SK-N-MC (cell line): ENCODE data around the gene AJAP1.

GRCh38 chr1:4127286-4127631 is 227.2 kb upstream of the C1orf174 start:
- RRBS = no CpG with 5 or more reads among the region's 12 CpGs

DNA sequence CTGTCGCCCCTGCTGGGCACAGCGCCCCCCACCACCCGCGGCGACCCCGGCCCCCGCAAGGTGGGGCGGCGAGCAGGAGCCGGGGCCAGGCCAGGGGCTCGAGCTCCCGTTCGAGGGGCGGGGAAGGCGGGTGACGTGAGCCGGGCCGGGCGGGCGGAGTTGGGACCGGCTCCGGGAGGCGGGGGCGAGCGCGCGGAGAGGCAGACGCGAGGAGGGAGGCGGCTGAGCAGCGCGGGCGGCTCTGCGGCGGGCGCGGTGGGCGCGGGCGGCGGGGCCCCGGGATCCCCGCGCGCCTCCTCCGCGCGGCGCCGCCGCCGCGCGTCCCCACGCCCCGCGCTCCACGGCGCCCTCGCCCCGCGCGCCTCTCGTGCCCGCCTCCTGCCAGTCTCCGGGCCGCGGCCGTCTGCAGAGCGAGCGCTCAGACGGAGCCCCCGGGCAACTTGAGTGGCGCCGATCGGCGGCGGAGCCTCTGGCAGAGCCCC is at the start of gene AJAP1:
TSS of gene AJAP1 (plus strand) at position 203 of the 482 bp plus-strand sequence.
- RRBS = 6% methylated on average over 55 of the region's 78 CpGs

DNA sequence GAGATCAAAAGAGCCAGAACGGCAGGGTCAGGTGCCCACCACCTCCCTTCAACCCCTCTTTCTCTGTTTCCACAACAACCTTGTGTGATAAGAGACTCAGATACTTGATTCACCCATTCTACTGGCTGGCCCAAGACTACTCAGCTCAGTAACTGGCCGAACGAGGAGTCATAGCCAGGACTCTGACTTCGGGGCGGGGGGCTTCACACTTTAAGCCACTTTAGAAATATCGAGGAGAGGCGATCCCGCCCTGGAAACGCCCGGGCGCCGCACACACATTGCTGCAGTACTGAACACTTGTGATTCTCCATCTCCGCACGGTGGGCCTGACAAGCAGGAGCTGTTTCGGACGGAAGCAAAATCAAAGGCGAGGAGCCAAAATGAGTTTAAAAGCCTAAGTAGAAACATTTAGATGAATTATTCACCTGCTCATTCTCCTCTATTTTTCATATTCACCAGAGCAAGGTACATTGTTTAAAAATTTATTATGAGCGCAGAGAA is 182.1 kb downstream of the NPHP4 start:
- RRBS = no CpG with 5 or more reads among the region's 18 CpGs

DNA sequence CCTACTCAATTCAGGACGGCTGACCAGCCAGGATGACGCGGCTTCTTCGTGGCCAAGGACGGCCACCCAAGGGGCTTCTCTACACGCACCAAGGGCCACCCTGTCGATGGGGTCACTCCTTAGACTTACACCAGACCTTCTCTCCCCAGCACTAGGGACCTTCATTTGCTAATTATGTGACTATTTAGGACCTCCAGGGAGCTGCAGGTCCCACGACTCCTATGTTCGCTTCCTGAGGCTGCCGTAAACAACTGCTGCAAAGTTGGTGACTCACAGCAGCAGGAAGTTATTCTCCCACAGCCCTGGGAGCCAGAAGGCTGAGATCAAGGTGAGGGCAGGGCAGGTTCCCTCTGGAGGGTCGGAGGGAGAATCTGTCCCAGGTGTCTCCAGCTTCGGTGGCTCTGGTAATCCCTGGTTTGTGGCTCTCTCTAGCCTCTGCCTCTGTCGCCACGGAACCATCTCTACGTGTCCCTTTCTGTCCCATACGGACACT is 135.8 kb downstream of the NPHP4 start:
- RRBS = no CpG with 5 or more reads among the region's 16 CpGs

- RRBS = 94% methylated on average over 3 of the region's 38 CpGs
Observed at GRCh38 chr1:5874570-5875260, 117.5 kb downstream of the NPHP4 start.

DNA sequence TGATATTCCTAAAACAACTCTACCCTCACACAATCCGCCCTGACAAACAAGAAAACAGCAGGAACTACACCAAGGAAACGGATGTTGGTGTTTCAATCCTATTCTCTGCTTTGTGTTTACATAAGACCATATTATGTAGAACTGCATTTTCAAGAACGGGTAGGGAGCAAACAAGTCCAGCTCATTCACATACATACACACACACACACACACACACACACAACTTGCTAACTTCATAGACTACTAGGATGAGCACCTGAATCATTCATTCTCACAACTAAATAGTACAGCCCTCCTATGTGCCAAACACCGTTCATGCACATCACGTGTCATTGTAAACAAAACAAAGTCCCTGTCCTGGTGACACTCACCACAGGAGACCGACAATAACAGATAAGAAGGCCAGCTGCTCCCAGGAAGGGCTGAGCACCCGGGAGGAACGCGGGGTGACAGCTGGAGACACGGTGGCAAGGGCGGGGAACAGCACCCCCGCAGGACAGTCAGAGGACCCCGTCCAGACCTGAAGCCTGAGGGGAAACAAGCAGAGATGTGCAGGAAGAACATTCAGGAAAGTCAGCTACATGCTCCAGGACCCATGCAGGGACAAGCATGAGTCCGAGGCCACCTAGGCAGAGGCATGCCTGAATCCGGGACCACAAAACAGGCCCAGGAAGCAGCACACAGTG is 42.9 kb downstream of the NPHP4 start:
- RRBS = 97% methylated on average over 1 of the region's 15 CpGs

- RRBS = no CpG with 5 or more reads among the region's 17 CpGs
Observed at GRCh38 chr1:5980637-5981422, 11.4 kb downstream of the NPHP4 start.

- RRBS = 3% methylated on average over 14 of the region's 36 CpGs
Observed at GRCh38 chr1:5993010-5993717, 939 bp upstream of the NPHP4 start.

GRCh38 chr1:6007294-6007748 is 15.1 kb upstream of the NPHP4 start:
- RRBS = no CpG with 5 or more reads among the region's 20 CpGs

- RRBS = 1% methylated on average over 17 of the region's 44 CpGs
Observed at GRCh38 chr1:6198796-6199482, 456 bp downstream of the RPL22 start.

- RRBS = no CpG with 5 or more reads among the region's 13 CpGs
Observed at GRCh38 chr1:6240172-6240993, 3.6 kb upstream of the HES3 start.

- RRBS = no CpG with 5 or more reads among the region's 23 CpGs
Observed at GRCh38 chr1:6269678-6270447, 9.0 kb upstream of the GPR153 start.

- RRBS = 17% methylated on average over 2 of the region's 13 CpGs
Observed at GRCh38 chr1:6359224-6360063, 34.1 kb downstream of the ACOT7 start.

- RRBS = no CpG with 5 or more reads among the region's 23 CpGs
Observed at GRCh38 chr1:6459638-6460395, 6.2 kb downstream of the TNFRSF25 start.

DNA sequence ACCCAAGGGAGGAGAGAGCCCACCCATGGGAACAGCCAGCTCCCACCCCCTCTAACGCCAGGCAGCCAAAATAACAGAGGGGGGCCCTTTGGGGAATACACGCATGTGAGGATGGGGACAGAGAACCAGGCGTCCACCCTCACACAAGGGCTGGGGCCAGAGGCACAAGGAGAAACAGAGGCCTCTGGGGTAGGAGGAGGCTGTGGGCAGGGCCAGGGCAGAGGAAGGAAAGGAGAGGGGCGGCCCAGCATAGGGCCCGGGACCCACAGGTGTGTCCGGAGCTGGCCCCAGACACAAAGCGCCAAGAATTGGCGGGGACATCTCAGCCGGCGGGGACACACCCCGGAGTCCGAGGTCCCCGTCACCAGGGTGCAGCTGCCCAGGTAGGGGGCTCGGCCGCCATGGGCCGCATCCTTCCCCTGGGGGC is 6.7 kb downstream of the PLEKHG5 start:
- RRBS = 68% methylated on average over 6 of the region's 16 CpGs

GRCh38 chr1:6528947-6529327 is 25.4 kb downstream of the NOL9 start:
- RRBS = no CpG with 5 or more reads among the region's 6 CpGs

- RRBS = no CpG with 5 or more reads among the region's 5 CpGs
Observed at GRCh38 chr1:6546152-6546842, 8.0 kb downstream of the NOL9 start.

GRCh38 chr1:6582781-6583204 is 3.0 kb downstream of the ZBTB48 start:
- RRBS = no CpG with 5 or more reads among the region's 5 CpGs

GRCh38 chr1:6585713-6586240 is 6.0 kb downstream of the ZBTB48 start:
- RRBS = 93% methylated on average over 5 of the region's 8 CpGs

DNA sequence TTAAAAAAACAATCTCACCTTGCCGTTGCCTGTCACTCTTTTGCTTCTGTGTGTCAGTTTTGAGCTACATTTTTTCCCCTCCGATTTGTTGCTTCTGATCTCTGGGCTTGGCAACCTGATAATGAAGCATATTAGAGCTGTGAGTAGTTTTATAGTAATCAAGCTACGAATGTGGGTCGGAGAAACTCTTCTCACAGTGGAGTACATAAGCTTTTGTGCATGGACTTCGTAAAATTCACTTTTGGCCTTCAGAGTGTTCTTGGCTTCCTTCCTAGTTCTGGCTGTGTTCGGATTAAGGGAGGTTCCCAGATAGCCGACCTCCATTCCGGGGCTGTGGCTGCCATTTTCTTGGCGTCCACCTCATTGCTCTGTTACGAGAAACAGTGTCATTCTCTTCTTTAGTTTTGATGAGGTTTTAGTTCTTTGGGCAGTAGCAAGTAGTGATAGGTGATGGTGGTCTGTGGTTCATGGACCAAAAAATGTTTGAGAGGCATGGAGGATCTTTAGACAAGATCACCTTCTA is 26.3 kb downstream of the CAMTA1 start:
- RRBS = no CpG with 5 or more reads among the region's 10 CpGs